SK-N-DZ (cell line): ENCODE measurements around a stretch of chr12.

DNA sequence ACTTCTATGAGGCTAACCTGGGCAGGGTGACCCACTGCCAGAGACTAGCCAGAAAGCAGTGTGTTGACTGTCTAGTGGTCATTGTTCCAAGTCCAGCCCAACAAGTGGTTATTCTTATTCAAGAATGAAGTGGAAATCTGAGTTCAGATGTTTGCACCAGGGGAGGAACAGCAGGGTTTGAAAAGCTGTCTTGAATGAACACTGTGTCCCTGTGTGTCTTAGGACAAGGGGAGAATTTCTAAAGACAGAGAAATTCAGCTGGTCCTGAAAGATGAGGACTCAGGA is 16.3 kb downstream of the TSPAN8 start:
RAMPAGE:
- cytosol, long total RNA = no peak
- nucleus, long total RNA = no peak

RAMPAGE:
- cytosol, long total RNA = no peak
- nucleus, long total RNA = no peak
Observed at GRCh38 chr12:71158229-71158925, 578 bp upstream of the TSPAN8 start.

RAMPAGE:
- cytosol, long total RNA = no peak
- nucleus, long total RNA = no peak
Observed at GRCh38 chr12:71440792-71441659, 1.4 kb downstream of the LGR5 start.

DNA sequence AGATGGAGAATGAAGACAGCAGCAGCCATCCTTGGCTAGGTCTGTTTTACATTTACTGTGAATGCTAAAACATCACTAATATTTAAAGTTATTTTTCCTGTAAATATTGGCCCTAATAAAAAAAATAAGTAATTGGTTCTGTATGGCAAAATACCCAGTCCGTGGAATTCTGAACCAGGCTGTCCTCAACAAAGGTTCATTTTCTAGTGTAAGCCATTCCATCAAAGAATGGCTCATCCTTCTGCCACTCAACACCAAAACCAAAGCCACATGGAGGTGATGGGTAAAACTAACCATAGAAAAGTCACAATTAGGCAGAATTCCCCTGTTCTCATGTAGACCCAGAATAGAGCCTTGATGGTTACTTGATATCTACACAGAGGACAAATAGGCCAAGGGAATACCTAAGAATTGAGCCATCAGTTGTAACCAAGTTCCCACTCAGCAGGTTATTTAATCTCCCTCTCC is 90.9 kb downstream of the LGR5 start:
RAMPAGE:
- cytosol, long total RNA = no peak
- nucleus, long total RNA = no peak

GRCh38 chr12:71694214-71695006 is 8.5 kb downstream of the TMEM19 start:
RAMPAGE:
- cytosol, long total RNA = no peak
- nucleus, long total RNA = no peak

DNA sequence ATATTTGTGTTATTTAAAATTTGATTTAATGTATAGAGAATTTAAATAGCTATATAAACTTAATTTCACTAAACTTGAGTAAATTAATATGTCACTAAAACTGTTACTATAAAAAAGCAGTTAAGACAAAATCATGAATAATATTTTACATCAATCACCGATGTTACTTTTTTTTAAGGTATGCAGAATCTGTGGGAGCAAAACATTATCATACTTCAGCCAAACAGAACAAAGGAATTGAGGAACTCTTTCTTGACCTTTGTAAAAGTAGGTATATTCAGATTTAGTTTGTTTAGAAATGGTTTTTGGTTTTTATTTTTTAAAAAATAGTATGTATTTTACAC is 27.7 kb downstream of the RAB21 start:
RAMPAGE:
- cytosol, long total RNA = no peak
- nucleus, long total RNA = no peak

RAMPAGE:
- cytosol, long total RNA = no peak
- nucleus, long total RNA = no peak
Observed at GRCh38 chr12:72271149-72272000, 795 bp upstream of the TRHDE start.

RAMPAGE:
- cytosol, long total RNA = no peak
- nucleus, long total RNA = no peak
Observed at GRCh38 chr12:72277489-72277788, 5.3 kb downstream of the TRHDE start.

DNA sequence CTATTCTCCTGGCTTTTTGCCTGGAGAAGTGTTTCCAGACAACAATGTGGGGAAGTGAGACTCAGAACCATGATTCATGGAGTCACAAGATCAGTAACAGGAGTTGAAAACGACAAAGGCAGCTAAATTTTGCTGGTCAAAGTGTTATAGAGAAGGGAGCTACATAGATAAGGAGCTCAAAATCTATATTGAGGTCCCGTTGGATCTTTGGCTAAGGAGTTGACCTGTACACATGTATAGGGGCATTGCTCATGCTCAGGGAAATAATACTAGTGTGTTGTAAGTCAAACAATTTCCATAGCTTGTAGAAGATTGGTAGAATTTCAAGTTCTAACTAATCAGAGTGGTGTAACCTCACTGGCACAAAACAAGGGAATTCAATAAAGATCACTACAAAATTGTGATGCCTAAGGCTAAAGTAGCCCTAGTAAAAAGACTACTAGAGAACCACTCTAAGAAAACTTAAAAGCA is 475.5 kb downstream of the TRHDE start:
RAMPAGE:
- cytosol, long total RNA = no peak
- nucleus, long total RNA = no peak

DNA sequence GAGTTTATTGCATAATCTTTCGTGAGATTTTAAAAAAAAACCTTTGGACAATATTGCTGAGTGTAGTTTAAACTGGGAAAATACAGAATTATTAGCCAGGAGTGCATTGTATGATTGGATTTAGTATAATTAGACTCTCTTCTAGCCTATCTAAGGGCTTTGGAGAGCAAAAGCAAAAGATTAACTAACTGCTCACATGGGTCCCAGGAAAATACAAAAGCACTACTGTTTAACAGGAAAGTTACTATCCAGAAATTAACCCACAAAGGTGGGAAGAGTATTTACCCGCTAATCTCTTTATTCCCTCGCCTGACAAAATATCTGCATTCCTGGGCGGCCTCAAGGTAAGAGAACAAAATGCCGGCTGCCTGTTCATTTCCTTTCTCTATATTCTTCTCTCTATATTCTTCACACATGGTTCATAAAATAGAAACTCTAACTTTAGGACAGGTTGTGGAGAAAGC is 309.6 kb downstream of the ATXN7L3B start:
RAMPAGE:
- cytosol, long total RNA = no peak
- nucleus, long total RNA = no peak

DNA sequence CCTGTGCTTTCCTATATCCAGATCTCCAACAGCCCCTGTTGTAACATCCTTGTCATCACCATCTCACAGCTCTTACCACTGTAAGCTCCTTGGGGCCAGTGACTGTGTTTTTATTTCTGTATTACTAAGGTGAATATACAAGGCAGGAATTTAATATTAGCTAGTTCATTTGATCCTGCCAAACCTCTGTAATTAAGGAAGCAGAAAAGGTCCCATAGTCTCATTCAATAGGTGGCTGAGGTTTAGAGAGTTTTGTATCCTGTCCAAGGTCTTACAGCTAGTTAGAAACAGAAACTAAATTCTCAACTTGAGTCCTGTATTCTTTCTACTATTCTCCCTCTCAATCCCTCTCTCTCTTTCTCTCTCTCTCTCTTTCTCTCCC is 625 bp upstream of the GLIPR1 start:
RAMPAGE:
- cytosol, long total RNA = no peak
- nucleus, long total RNA = no peak

RAMPAGE:
- cytosol, long total RNA = no peak
- nucleus, long total RNA = no peak
Observed at GRCh38 chr12:75498972-75500109, 12.1 kb downstream of the KRR1 start.

DNA sequence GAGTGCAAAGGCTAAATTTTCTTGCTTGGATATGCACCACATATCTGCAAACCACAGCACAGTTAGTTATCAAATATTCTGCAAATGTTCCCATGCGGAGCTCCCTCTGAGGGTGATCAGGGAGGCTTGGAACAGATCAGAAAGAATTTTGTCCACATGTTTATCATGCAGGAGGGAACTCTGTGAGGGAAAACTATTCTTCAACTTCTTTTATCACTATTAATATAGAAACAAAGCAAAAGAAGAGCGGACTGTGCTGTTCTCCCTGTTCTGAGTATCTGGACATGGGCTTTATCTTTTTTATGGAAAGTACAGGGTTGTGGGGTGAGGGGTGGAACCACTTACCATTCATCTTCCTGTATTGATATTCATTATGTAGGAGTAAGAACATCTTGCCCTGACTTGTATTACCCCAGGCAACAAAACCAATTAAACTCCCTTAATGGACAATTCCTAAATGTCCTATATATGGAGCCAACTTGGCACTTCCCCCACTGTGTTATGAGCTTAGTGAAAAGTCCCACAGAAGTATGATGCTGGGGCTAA is 139.8 kb upstream of the KRR1 start:
RAMPAGE:
- cytosol, long total RNA = no peak
- nucleus, long total RNA = no peak

GRCh38 chr12:75660010-75660223 is 148.5 kb upstream of the KRR1 start:
RAMPAGE:
- cytosol, long total RNA = no peak
- nucleus, long total RNA = no peak

DNA sequence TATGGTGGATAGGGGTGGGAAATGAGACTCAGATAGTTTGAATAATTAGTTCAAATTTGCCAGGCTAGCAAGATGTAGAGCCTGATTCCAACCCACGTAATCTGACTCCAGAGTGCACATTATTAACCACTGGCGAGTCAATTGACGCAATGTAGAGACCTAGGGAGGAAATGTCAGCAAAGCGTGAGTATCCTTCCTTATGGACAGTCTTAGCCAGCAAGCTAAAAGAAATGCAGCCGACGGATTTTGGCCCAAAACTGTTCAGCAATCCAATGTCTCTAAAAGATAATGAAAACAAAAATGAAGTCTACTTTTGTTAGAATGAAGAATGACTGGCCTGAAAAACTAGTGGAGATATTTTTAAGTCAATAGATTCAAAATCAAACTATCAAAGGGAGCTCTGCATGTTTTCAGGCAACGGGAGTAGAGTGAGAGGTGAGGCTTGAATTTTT is 193.3 kb upstream of the KRR1 start:
RAMPAGE:
- cytosol, long total RNA = no peak
- nucleus, long total RNA = no peak

RAMPAGE:
- cytosol, long total RNA = no peak
- nucleus, long total RNA = no peak
Observed at GRCh38 chr12:75706717-75707239, 195.4 kb upstream of the KRR1 start.

DNA sequence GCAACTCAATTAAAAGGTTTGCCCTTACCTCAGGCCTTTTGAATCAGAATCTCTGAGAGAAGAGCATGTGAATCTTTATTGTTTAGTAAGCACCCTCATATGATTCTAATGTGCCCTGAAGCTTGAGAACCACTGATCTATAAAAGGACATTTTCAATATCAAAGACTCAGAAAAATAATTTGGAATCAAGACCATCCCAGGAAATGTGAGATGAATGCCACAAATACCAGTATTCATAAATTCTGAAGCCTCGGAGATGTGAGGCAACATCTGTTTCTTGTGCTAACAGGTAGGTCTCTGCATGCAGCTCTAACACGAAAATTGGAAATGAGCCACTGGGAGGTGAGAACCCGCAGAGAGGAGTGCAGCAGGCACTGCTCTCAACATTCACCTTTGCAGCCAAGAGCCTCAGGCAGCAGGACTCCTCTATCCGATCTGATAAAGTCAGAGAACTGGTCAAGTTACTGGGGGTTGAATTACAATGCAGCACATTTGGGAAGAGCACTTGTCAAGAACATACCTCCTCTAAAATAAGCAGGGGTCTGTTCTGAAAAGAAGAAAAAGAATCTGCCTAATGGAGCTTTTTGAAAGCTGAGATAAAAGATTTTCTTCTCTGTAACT is 209.4 kb upstream of the KRR1 start:
RAMPAGE:
- cytosol, long total RNA = no peak
- nucleus, long total RNA = no peak

DNA sequence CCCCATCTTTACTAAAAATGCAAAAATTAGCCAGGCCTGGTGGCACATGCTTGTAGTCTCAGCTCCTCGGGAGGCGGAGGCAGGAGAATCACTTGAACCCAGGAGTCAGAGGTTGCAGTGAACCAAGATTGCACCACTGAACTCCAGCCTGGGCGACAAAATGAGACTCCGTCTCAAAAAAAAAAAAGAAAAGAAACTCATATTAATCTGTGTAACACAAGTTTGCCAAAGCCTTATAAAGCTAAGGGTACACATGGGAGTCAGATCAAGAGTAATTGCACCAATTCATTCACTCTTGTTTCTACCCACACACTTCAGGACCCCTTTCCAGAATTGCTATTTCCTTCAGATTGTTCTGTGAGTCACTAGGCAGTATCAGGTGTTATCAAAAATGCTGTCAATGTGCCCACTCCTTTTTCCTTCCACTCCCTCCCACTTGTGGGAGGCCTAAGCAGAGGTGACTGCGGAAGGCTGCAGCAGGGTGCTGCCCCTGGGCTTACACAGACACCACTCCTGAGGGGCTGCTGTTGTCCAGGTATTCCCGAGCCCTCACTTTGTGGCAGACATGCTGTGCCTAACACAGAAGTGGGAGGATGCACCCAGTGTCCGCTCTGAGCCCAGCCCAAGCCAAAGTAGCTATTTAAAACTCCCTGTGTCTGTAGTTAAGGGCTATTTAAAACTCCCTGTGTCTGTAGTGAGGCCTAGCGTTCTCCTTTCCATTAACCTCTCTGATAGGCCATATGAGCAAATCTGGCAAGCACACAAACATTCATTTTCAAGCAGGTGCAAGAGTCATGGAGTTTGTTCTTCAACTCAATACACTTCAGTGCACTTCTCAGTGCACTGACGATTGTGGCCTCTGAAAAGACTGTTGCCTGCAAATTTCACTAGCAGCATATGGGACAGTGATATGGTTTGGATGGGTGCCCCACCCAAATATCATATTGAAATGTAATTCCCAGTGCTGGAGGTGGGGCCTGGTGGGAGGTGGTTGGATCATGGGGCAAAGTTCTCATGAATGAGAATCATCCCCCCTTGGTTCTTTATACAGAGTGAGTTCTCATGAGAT is 170.9 kb downstream of the NAP1L1 start:
RAMPAGE:
- cytosol, long total RNA = no peak
- nucleus, long total RNA = no peak

DNA sequence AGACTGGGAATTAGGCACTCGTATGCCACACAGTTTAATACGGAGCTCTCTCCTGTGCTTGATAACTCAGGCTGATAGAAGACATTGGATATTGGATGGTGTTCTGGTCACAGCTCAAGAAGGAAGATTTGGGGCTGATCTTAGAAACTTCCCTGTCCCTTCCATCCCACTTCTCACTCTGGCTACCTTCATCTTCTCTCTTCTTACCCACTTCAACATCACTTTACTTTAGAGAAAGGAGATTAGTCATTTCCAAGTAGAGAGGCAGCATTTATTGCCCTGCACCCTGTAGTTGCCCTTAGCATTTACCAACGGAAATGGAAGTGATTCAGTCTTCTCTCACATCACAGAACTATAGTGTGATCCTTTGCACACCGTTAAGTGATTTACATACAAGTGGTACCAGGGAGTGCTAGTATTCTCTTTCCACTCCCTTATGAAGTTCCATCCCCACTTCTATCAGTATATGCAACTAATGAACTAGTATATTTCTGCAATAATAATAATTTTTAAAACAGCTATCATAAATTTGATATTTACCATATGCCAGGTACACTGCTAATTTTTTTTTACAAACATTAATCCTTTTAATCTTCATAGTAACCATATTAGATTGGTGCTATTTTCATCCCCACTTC is 105.3 kb downstream of the NAP1L1 start:
RAMPAGE:
- cytosol, long total RNA = no peak
- nucleus, long total RNA = no peak

DNA sequence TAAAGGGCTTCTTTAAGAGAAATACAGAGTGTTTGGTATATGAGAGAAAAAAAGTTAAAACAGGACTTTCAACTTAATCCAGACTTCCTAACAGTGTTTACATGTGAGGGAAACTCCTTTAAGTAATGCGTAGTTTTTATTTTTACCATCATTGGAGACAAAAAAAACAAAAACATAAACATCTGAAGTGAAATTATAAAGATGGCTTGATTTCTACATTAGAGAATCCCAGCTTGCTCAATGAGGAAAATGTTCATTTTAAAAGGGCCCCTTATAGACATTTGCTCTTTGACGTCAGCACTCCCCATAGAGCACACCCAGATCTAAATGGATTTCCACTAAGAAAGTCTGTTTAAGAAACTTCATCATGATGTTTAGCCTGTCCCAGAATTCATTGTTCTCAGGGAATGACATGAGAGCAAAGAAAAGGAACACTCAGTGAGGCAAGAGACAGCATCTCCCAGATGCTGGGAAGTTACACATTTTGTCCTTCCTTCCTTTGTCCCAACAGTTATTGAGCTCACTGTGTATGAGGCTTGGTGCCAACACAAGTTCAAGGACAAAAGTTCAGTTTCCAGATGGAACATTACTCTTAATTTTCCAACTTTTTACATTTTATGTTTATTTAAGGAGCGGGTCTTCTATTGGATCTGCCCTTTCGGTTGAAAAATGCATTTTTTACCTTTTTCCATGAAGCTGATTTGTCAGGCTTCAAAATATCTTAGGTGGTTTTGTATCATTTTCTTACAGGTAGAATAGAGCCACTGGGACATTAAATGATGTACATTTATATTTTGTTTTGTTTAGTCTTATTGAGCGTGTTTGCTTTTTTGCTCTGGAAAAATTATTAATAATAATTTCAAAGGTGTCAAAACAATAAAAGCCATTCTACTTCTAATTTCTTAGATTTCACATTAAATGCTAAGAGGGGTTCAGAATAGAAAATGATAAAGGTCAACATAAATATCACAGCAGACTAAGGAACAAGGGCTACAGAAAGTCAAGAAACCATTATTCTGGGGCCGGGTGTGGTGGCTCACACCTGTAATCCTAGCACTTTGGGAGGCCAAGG is 57.7 kb downstream of the NAP1L1 start:
RAMPAGE:
- cytosol, long total RNA = no peak
- nucleus, long total RNA = no peak